AG04450 (cell line): ENCODE measurements around a stretch of chr15.

GRCh38 chr15:92809304-92810448, 90.4 kb upstream of the CHD2 start:
- CAGE, long polyA plus RNA, result no peak
- RRBS, result 3% methylated on average over 14 of the region's 64 CpGs

GRCh38 chr15:92811525-92811861, 88.6 kb upstream of the CHD2 start:
- CAGE, long polyA plus RNA, result no peak
- RRBS, result no CpG with 5 or more reads among the region's 4 CpGs

DNA sequence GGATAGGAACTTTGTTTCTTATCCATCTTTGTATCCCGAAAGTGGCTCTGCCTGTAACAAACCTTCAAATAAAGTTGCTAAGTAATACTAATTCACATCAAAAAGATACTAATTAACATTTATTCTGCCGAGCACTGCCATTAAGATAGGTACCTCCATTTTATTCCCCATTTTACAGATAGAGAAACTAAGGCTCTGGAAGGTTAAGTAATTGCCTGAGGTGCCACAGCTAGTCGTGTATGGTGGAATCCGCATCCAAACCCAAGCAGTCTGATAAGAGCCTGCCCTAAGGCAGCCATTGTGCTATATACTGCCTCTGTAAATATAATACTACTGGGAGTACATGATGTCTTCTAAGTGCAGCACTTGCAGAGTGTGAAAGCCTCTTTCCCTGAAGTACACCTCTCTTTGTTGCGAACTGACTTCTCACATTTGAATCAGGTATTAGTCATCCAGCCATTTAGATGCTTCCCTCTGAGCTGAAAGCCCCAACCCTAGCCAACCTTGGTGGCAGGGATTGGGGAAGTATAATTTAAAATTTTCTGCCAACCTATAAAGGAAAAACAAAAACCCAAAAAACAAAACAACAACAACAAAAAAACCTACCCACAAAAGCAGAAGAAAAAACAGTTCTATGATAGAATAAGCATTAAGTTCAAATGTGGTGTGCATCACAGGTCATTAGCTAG, 78.5 kb upstream of the CHD2 start:
- CAGE, long polyA plus RNA, result no peak
- RRBS, result no CpG with 5 or more reads among the region's 5 CpGs

DNA sequence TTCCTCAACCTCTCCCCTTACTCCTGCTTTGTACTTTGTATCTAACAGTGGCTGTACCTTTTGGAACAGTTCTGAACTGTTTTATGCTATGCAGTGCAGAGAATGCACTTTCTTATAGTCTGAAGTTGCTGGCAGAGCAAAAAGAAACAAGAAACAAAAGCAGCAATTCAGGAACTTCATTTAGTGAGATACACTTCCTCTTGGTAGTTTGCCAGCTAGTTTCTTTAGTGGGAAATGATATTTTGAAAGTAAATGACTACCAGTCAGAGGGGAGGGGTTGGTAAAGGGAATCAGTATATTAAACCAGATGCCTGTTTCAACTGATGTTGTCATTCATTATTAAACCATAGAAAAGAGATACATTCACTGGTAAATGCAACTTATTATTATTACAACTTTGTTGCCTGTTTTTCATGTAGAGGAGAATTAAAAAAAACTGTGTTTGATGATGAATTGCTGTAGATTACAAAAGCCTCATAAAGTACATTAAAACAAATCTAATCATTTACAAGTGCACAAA, 54.9 kb upstream of the CHD2 start:
- CAGE, long polyA plus RNA, result no peak

DNA sequence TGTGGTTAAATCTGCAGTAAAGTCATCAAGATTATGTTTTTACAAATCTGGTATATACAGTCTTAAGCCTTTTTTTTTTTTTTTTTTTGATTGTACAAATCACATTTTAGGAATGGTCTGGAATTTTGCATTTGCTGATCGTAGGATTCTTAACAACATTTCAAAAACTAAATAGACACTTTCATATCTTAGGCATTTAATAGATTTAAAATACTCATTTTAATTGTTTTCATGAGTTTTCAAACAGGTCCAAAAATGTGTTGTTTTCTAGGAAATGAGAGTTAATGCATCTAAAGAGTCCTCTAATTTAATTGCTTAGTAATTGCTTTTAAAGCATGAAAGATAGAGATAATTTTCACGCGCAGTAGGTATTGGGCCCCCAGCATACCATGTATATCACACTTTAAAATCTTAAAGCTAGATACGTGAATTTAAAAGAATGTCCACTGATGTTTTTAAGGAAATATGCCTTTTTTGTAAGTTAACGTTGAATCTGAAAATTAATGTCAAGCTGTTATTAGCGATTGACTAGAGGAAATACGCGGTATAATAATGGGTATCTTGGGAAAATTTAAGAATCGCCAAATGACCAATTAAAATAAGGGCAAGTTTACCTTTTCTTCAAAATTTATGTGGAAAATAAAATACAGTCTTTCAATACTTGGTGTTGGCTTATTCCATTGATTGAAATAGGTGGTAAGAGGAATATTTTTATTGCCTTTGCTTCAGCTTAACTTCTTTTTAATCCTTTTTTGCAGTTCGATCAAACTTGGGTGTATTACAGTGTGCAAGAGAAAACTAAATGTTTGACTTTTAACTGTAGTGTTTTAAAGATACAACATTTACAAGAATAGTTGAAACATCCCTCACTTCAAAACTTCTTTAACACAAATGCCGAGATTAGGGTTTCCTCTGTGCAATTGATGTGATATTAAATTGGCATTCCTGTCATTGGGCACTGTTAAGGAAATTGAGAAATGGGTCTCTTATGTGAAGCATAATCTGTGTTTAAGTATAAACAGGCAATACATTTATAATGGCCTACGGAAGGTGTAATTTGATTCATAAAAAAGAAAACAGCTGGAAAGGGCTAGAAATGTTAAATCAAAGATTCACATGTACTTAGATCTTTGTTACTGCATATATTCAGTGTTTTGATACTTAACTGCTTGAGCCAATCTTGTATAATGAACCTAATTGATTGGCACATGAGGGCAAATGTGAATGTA, 13.2 kb upstream of the CHD2 start:
- CAGE, long polyA plus RNA, result no peak
- RRBS, result no CpG with 5 or more reads among the region's 12 CpGs

DNA sequence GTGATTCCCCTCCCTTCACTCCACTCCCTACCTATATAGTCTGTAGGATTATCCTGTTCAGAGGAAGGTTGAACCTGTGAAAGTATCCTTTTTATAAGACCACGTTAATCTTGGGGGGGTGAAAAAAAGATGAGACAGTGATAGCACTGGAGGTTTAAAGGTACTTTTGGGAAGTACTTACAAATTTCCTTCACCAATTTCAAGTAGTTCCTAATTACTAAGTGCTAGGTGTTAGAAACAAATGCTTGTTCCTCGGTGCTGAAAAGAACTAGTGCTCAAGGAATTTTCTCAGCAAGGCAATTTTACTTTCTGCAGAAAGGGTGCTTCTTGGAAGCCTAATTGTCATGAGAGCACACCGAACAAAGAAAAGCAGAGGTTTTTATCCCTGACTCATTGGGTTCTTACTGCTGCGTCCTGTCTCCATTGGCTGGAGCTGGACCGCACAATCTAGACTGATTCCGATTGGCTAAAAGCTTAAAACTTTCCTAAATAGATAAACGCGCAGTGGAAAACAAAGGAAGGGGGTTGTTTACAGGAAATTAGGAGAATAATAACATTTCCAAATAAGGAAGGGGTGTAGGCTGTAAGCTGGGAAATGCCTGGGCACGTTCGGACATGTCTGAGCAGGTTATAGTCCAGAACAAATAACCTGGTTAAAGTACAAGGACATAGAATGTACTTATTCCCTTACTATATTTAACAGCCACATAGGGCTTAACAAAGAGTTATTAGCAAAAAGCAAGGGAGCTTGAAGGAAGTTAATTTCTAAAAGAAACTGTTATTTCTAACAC, 49.6 kb downstream of the CHD2 start:
- CAGE, long polyA plus RNA, result no peak
- RRBS, result no CpG with 5 or more reads among the region's 10 CpGs

- CAGE, long polyA plus RNA, result no peak
- RRBS, result no CpG with 5 or more reads among the region's 8 CpGs
These were observed 84.5 kb downstream of the RGMA start for GRCh38 chr15:93004521-93004989.

- CAGE, long polyA plus RNA, result no peak
- RRBS, result no CpG with 5 or more reads among the region's 15 CpGs
These were observed 56.6 kb downstream of the RGMA start for GRCh38 chr15:93032296-93032826.

GRCh38 chr15:93247673-93248040, 158.6 kb upstream of the RGMA start:
- CAGE, long polyA plus RNA, result no peak
- RRBS, result no CpG with 5 or more reads among the region's 8 CpGs

GRCh38 chr15:93331593-93332154, 242.7 kb upstream of the RGMA start:
- CAGE, long polyA plus RNA, result no peak
- RRBS, result no CpG with 5 or more reads among the region's 9 CpGs

- CAGE, long polyA plus RNA, result no peak
- RRBS, result no CpG with 5 or more reads among the region's 7 CpGs
These were observed 525.8 kb upstream of the RGMA start for GRCh38 chr15:93614731-93615214.

GRCh38 chr15:94229389-94230448, 1.6 kb upstream of the MCTP2 start:
- CAGE, long polyA plus RNA, result no peak
- RRBS, result no CpG with 5 or more reads among the region's 10 CpGs

DNA sequence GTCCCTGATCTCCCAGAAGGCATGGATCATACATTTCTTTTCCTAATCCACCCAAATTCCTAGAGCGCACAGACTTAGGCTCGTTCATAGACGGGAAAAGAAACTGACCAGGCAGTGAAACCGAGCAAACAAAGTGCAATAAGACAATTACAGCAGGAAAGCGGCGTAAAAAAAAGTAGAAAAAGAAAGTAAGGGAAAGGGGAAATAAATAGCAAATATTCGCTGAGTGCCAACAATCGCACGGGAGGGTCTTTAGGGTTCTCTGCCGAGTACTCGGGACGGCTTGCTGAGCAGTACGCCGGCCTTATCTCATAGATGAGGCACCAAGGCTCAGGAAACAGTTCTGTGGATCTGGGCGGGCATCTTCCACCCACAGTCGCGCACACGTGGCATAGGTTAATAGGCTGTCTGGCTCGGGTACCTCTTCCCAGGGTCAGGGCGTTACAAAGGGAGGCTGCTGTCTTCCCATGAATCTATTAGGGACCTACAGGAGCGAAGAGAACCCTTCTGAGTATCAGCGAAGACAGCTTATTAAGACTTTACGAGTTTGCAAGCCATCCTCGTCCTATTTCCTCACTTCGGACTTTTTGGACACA, 560 bp upstream of the MCTP2 start:
- CAGE, long polyA plus RNA, result no peak
- RRBS, result no CpG with 5 or more reads among the region's 25 CpGs

- CAGE, long polyA plus RNA, result no peak
- RRBS, result no CpG with 5 or more reads among the region's 12 CpGs
These were observed 729 bp downstream of the MCTP2 start for GRCh38 chr15:94232068-94232511.

GRCh38 chr15:94255441-94255848, 24.1 kb downstream of the MCTP2 start:
- CAGE, long polyA plus RNA, result no peak
- RRBS, result no CpG with 5 or more reads among the region's 5 CpGs

GRCh38 chr15:95262902-95263360, 1031.6 kb downstream of the MCTP2 start:
- CAGE, long polyA plus RNA, result no peak
- RRBS, result no CpG with 5 or more reads among the region's 4 CpGs

- CAGE, long polyA plus RNA, result no peak
- RRBS, result no CpG with 5 or more reads among the region's 6 CpGs
These were observed 1037.7 kb upstream of the NR2F2 start for GRCh38 chr15:95292815-95293252.

DNA sequence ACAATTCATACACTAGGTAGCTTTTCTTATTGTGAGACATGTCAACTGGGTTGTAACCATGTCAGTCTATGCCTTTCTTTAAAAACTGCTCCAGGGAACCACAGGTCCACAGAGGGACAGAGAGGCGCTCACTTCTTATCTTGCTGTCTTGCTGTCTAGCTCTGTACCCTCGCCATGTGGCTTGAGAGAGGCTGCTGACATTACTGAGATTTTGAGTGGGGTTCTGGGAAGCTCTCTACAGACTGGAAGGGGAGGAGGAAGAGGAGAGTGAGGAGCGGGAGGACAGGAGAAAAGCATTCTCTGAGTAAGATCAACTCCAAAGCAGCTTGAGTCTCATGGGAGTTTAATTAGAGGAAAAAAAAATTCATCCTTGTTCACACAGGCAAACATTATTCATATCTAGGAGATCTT, 1037.1 kb upstream of the NR2F2 start:
- CAGE, long polyA plus RNA, result no peak
- RRBS, result no CpG with 5 or more reads among the region's 3 CpGs

DNA sequence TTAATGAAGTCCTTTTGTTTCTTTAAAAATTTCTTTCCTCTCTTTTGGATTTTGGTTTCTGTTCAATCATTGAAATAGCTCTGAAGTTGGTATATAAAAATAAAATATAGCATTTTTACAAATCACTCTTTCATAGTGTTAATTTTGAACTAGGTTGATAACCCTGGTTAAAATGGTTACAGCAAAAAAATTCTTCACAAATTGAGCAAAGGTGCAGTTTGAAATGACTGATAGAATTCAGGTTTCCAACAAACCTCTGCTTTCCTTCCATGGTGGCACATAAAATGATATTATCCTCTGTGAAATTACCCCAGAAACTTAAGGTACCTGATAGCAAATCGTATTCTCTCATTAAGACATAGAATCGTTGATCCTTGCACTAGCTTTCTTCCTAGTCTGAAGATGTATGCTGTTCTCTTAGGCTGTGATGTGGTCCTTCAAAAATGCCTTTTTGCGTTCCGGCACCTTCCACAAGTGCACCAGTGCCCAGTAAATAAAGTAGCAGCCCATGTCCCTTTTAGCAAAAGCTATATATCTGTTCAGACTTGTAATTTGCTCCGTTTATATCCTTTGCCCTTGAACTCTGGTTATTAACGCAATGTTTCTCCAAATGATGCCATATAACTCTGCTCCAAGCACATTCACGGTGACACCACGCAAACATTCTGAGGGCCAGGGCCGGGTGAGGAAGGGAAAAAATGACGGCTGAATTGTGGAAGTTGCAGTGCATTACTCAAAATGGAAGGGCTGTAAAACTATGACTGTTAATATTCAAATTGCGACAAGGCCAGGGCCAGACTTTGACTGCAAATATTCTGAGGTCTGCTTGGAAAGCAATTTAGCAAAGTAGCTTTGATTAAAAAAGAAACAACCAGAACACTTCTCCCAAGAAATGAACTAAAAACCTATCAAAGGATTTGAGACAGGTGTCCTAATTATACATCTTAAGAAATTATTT, 1001.2 kb upstream of the NR2F2 start:
- CAGE, long polyA plus RNA, result no peak
- RRBS, result no CpG with 5 or more reads among the region's 11 CpGs

DNA sequence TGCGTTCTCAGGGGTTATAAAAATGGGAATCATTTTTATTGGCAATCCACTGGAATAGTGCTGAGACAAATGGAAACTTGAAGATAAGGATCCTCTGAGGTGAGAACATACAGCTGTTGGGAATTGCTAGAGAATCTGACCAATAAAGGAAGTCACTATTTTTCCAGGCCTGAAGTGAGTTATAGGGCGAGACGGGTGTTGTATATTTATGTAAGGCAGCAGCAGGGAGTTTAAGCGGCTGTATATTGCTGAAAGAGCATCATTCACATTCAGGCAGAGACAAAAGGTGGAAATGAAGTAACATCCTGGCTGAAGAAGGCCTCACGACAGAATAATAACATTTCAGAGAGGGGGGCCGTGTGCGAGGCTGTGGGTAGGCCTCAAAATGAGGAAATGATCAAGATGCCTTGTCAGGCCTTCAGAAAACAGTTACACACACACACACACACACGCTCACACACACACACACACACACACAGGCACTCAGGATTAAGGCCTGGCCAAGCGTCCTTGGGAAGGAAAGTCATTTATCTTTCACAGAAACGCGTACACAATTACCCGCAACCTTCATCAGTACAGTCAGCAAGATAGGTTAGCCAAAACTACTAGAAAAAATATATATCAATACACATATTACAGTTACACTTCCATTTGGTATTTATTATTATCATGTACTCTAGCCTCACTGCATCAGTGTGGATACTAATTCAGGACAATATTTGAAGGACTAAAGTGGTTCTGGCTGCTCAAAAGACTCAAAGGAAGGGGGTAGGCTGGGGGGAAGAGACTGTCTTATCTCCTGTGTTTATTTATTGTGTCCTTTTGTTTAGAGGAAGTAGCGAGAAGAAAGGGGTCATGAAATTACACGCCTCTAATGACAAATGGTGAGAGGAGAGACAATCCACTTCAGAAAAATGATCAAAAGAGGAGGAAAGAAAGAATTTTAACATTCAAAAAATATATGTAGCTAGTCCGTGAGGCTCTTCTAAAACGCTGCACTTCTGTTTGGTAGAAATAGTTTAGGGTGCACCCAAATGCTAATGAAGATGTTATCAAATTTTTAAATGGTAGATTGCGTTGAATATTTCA, 964.6 kb upstream of the NR2F2 start:
- CAGE, long polyA plus RNA, result no peak
- RRBS, result no CpG with 5 or more reads among the region's 17 CpGs